Progenitor cell of endocrine pancreas (in vitro differentiated cells): ENCODE measurements around a stretch of chr17.

DNA sequence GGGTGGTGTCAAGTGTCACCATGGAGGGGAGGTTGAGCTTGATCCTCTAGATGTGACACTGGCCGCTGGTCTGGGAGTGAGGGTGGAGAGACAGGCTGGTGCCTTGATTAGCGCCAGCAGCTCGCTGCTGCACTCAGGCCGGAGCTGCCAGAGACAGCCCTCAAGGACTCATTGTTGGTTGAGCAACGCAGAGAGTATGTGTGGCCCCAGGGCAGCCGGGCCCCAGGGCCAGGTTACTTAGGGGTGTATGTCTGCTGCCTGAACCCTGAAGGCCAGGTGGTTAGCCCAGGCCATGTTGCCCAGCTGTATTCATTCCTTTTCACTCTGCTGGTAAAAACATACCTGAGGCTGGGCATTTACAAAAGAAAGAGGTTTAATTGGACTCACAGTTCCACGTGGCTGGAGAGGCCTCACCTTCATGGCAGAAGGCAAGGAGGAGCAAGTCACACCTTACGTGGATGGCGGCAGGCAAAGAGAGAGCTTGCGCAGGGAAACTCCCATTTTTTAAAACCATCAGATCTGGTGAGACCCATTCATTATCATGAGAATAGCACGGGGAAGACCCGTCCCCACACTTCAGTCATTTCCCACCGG lies 89.5 kb upstream of the DNAH17 start:
- PRO-cap: no peak

DNA sequence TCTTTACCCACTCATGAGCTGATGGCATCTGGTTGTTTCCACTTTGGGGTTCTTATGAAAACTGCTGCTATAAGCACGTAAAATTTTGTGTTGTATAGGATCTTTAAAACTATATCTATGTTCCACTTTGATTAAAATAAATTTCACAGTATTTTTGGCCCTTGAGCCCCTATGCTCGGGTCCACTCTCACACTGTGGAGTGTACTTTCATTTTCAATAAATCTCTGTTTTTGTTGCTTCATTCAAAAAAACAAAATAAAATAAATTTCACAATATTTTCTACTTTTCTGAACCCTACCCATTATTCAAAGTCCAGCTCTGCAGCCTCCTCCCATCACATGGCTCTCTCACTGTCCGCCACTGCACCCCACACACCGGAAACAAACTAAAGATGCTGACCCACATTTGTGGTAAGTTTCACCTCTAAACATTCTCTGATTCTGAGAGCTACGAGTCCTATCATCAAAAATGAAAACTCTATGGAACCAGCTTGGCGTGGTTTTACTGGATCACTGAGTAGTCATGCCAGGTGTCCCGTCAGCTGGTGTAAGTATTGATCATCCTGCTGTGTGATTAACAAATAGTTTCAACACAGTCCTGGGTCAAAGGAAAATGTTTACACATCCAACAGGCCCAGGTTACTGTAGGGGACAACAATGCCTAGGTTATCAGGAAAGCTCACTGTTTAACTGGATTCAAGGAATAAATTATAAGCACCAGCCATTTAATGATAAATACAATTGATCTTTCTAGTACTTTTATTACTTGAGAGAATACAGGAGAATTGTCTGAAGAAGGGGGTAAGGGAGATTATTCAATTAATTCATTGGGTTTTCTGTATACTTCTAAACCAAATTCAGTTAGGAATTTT lies 34.1 kb downstream of the CYTH1 start:
- PRO-cap: no peak

GRCh38 chr17:78766854-78767286 lies 15.2 kb downstream of the CYTH1 start:
- PRO-cap: no peak

- PRO-cap: no peak
Measured at GRCh38 chr17:78793374-78794564, 11.7 kb upstream of the CYTH1 start.

DNA sequence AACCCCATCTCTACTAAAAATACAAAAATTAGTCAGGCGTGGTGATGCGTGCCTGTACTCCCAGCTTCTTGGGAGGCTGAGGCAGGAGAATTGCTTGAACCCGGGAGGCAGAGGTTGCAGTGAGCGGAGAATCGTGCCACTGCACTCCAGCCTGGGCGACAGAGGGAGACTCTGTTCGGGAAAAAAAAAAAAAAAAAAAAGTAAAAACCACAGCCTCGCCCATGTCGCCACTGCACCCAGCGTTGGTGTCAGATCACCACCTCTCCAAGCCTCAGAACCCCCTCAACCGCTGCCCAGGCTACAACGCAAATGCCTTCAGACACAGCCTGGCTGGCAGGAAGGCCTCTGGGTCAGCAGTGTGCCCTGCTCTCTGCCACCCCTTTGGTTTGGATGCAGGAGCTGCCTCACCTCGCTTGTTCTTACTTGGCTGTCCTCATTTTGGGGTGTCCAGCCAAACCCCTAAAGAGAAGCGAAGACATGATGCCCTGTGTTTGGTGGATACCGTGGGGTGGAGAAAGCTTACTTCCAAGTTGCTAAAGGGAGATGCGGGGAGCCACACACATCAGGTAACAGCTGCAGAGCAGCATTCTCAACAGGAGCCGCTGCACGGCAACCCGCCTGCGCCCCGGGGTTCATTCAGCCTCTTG lies 12.9 kb upstream of the CYTH1 start:
- PRO-cap: no peak

DNA sequence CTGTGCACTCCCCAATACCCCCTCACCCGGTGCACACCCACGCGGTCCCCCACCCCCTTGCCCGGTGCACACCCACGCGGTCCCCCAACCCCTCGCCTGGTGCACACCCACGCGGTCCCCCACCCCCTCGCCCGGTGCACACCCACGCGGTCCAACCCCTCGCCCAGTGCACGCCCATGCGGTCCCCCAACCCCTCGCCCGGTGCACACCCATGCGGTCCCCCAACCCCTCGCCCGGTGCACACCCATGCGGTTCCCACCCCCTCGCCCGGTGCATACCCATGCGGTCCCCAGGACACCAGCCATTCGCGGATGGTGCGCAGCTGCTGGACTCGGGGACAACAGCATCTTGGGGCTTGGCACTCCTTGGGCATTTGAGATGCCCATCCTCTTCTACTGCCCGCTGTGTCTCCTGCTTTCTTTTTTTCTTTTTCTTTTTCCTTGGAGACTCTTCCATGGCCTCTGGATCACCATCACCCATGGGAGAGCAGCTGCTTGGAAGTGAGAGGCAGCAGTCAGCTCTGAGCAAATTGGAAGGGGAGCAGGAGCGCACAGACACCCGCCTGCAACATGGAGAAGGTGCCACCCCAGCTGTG lies 20.1 kb upstream of the CYTH1 start:
- PRO-cap: no peak

- PRO-cap: no peak
Measured at GRCh38 chr17:78821800-78823112, 18.4 kb downstream of the USP36 start.

DNA sequence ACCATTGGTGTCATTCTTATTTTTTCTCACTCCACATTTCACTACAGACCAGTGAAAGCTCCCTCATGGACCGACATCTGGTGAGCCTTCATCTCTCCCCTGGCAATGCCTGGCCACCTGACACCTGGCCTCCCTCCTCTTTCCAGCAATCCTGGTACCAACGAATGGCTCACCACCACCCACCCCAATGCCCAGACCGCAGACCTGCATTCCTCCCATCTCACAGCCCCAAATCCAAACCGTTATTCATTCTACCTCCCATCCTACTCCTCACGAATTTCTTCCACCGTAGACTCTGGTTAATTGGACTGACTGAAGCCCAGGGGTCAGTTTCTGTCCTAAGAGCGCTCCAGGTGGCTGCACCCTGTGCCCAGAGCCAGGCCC lies 15.2 kb downstream of the USP36 start:
- PRO-cap: no peak

GRCh38 chr17:78876866-78877465 lies 26.0 kb downstream of the CEP295NL start:
- PRO-cap: no peak

DNA sequence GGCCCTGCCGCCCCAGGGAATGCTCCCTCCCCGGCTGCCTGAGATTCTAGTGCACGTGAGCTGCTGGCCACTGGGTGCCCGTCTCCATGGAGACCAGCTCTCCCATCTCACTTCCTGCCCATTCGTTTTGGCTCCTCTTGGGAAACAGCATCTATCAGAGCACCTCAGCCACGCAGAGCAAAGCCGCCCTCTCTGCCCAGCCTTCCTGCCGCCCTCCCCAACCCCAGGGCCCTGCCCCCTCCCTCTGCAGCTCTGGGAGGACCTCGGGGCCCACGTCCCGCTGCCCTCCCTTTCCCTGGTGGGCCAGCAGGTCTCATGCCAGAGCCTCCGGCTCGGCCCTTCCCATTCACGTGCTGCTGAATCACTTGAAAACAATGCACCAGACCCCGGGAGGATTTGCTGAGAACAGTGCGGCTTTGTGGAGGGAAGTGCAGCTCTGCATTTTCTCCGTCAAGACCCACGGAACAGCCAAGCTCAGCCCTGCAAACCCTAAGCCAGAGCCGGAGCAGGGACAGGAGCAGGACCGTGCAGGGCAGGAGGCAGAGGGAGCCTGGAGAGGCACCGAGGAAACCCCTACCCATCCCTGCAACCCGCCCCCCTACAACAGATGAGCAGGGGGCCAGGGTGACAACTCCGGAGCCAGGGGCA lies 19.3 kb downstream of the CEP295NL start:
- PRO-cap: bidirectional peak, plus-strand start at position 402 of the sequence, minus-strand start at position 194 of the sequence

GRCh38 chr17:78893530-78894272 lies 9.3 kb downstream of the CEP295NL start:
- PRO-cap: no peak

- PRO-cap: no peak
Measured at GRCh38 chr17:78895333-78895671, 7.7 kb downstream of the CEP295NL start.

DNA sequence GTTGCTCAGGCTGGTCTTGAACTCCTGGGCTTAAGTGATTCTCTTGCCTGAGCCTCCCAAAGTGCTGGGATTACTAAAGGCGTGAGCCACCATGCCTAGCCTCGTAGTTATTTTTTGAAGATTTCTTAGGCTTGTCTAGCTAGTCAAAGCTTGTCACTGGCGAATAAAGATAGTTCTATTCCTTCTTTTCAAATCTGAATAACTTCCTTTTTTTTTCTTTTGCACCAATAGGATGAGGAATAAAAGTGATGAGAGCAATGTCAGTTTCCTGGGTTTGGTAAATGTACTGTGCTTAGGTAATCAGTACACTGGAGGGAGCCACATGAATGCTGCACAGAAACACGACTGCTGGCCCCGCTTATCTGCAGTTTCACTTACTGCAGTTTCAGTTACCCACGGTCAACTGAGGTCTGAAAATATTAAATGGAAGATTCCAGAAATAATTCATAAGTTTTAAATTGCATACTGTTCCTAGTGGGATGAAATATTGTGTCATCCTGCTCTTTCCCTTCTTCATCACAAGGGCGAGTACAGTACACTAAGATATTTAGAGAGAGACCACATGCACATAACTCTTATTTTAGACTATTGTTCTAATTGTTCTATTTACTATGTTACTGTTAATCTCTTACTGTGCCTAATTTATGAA lies 6.3 kb upstream of the LGALS3BP start:
- PRO-cap: no peak

DNA sequence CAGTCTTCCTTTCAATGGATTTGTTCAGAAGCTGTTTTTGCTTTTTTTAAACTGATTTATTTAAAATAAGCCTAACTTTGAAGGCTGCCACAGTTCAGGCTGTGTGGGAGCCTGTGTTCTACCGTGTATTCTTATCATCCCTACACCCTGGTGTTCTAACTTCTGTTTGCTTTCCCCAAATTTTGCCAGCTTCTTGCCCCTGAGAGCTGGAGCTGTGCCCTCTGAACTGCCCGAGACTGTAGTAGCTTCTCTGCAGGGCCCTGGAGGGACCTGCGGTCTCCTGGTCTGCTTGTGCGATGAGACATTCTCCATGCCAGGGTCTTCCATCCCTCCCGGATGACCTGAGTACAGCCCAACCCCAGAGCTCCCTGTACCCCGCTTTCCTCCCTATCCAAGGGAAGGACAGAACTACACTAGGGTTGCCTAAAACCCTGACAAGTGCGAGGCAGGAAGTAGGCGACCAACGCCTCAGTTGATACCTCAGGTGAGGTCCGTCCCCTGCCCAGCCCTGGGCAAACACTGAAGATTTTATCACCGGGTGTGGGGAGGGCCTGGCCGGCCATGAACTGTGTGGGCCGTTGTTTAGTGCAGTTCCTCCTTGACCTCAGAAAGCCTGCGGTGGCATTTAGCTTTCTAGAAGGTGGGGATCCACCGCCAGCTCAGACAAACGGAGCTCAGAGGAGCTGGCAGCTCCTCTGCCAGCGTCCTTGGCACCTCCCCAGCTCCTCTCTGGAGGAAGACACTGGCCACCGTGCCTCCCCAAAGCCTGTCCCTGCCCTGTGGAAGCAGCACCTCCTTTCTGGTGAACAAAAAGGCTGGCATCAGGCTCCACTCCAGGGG lies 13.7 kb downstream of the CANT1 start:
- PRO-cap: no peak

GRCh38 chr17:79008773-79009184 lies 785 bp downstream of the CANT1 start:
- PRO-cap: no peak

- PRO-cap: no peak
Measured at GRCh38 chr17:79038433-79039369, 14.7 kb downstream of the C1QTNF1 start.

DNA sequence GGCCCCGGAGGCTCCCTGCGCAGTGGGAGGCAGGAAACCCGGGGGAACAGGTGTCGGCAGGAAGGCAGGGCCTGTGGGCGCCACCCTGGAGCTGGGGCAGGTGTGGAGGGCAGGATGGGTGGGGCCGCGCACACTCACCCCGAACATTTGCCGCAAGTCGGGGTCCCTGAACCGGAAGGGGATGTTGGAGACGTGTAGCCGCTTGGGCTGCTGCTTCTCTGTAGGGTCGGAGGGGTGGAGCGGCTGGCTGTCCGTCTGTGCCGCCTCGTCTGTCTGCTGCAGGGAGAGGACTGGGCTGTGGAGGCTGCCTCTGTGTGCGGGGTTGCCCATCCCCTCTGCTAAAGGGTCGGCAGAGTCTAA lies 31.9 kb downstream of the ENGASE start:
- PRO-cap: no peak

GRCh38 chr17:79183804-79184394 lies 109.3 kb downstream of the ENGASE start:
- PRO-cap: no peak

- PRO-cap: no peak
Measured at GRCh38 chr17:79579999-79580368, 30.9 kb downstream of the RBFOX3 start.

GRCh38 chr17:79658653-79659285 lies 47.9 kb upstream of the RBFOX3 start:
- PRO-cap: no peak